Measurements from ENCODE around the genes C10orf143 and PPP2R2D.

- PRO-cap: bidirectional peak, plus-strand start at chr10:127999556, minus-strand start at chr10:127999503
These were observed 92.3 kb downstream of the PTPRE start for GRCh38 chr10:127999281-127999613.

DNA sequence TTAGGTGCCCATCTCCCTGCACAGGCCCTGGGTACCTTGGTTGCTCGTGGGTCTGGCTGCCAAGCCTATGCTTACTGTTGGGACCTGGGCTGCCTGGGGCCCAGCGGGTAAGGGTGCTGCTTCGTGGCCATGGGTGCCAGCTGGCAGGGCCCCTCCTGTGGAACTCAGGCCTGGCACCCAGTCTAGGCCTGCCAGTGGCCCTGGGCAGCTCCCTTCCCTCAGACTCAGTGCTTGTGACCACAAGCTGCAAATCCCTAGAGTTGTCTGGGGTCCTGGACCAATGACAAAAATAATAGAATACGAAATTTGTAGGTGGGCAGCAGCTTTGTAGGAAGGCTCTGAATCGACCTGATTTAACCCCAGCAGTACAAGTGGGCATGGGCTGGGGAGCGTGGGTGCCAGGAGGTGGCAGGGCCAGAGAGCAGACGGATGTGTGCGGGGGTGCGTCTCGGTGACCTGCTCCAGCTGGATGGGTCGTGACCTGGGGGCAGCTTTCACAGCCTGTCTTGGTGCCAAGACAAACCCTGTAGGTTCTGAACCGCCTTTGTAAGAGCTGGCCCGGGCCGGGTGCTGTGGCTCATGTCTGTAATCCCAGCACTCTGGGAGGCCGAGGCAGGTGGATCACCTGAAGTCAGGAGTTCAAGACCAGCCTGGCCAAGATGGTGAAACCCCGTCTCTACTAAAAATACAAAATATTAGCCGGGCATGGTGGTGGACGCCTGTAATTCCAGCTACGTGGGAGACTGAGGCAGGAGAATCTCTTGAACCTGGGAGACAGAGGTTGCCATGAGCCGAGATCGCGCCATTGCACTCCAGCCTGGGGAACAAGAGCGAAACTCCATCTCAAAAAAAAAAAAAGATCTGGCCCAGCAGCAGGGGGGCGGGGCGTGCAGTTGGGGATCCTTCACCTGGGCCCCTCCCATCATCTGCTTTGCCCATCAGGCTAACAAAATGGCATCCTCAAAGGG lies 69.6 kb downstream of the MKI67 start:
- PRO-cap: no peak

GRCh38 chr10:128076519-128077175 lies 49.6 kb downstream of the MKI67 start:
- PRO-cap: no peak

- PRO-cap: no peak
These were observed 17.2 kb downstream of the MKI67 start for GRCh38 chr10:128108812-128109680.

DNA sequence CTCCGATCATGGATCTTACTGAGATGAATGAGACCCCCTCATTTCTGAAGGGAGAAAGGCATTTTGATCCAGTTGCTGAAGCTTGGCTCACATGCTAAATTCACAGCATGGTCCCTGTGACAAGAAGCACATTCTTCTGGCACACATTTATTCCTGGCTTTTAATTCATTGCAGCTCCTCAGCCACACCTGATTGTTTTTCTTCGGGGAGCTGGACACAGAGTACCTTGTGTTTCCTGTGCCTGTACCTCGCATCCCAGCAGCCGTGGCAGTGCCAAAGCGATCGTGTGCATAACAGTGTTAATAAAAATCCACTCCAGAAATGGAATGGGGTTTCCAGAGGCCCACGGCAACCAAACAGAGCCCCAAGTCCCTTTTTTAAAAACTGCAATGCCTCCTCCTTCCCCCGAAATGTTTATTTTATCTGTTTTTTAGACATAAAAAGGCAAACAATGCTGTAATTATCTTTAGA lies 615.3 kb upstream of the MGMT start:
- PRO-cap: no peak

- PRO-cap: no peak
These were observed 445.5 kb upstream of the MGMT start for GRCh38 chr10:129021280-129022177.

- PRO-cap: unidirectional peak, minus-strand start at chr10:129036738
These were observed 430.5 kb upstream of the MGMT start for GRCh38 chr10:129036406-129036991.

DNA sequence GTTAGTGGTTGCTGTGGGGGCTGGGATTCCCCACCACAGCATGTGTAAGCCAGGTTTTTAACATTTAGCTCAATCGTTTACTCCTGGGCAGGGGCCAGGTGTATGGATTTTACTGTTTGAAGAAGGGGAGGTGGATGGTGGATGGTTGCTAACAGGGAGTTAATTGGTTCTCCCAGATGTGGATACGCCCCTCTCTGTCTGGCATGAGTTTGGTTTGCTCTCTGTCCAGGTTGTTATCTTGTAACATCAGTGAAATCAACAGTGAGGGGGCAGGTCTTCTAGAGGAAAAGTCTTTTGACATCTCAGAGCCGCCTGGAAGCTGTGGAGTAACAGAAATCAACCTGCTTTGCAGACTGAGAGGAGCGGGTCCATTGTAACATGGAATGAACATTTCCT lies 243.4 kb downstream of the MGMT start:
- PRO-cap: no peak

GRCh38 chr10:129944925-129945522 lies 19.1 kb downstream of the EBF3 start:
- PRO-cap: no peak

DNA sequence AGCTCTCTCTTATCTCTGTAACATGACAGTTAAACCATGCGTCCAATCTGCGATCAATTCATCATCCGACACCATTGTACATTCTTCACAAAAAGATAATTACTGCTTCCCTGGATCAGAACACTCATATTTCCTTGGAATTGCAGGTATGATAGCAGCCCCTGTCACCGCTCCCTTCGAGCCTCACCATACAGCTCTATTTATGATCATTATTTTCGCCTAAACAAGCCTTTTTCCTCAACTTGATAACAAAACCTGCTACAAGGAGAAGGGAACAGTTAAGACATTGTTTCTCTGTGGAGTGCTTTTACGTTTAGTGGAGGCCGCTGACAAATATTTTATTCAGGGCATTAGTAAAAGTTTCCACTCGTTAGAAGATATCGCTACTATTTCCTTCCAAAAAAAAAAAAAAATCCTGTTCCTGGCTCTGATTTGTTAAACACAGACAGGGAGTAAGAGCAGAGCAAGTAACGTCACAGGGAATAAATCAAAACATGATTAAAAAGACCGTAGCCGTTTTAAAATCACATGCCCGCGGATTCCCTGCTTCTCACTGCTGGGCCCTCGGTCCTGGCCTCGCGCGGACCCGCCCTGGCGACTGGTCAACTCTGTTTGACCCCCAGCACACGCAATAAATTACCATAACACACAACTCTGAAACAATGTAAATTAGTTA lies 18.3 kb downstream of the EBF3 start:
- PRO-cap: no peak

DNA sequence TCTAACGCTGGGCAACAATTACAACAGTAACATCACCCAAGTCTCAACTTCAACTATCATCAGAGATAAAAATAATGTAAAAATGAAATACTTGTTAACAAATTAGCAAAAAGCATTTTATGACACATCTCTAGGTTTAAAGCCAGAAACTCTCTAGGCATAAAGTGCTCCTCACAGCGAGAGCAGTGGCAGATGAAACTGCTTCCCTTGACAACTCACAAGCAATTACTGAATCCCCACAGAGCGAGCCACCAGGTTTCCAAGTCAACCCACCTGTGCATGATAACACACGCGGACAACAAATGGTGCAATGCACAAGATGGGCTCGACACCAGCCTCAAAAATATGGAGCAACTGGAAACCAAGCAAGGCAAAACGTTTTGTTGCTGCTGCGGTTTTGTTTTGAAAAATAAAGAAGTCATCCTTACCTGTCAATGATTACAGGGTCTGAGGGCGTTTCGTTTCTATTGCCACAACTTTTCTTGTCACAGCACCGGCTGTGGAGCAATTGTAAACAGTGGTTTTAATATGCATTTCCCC lies 7.2 kb downstream of the EBF3 start:
- PRO-cap: no peak

- PRO-cap: bidirectional peak, plus-strand start at chr10:130110942, minus-strand start at chr10:130110802
These were observed at the start of gene C10orf143 for GRCh38 chr10:130110714-130111033. C10orf143 (minus strand) TSS chr10:130110830.

GRCh38 chr10:131260219-131260525 lies 51.3 kb downstream of the TCERG1L start:
- PRO-cap: no peak

DNA sequence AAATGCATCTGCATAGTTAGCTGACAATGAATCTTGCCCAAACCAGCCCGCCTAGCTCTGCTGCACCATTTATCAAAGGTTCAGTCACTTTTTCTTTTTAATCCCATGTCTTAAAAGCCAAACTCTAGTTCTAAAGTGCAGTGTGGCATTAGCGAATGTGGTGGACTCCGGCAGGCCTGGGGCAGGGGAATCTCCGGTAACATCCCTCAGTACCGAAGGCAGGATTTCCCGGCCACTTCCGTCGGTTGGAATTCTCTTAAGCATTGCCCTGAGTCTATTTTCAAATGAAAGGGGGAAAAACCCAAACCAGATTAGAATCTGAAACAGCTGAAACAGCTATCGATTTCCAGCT lies 1.0 kb downstream of the TCERG1L start:
- PRO-cap: no peak

GRCh38 chr10:131453048-131454256 lies 141.9 kb upstream of the TCERG1L start:
- PRO-cap: no peak

DNA sequence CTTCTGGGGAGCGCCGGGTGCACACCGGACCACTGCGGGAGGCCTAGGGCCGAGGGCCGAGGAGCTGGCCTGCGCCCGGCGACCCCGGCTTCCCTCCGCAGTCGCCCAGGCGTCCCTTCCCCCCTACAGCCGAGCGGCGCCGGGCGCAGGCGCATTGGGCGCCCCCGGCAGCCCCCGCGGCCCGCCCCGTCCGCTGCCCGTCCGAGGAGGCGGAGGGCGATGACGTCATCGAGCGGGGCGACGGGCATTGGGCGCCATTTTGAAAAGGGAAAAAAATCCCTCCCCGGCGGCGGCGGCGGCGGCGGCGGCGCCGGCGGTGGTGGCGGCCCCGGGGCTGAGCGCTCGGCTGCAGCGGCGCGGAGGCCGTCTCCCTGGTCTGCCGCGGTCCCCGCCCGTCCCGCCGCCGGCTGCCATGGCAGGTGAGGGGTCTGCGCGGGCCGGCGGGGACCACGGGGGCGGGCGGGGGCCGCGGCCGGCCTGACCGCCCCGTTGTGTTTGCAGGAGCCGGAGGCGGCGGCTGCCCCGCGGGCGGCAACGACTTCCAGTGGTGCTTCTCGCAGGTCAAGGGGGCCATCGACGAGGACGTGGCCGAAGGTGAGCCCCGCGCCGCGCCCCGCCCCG lies at the start of gene PPP2R2D:
PPP2R2D (plus strand) TSS at position 272 of the 621 bp plus-strand sequence.
- PRO-cap: bidirectional peak, plus-strand start at position 295 of the sequence, minus-strand start at position 141 of the sequence

DNA sequence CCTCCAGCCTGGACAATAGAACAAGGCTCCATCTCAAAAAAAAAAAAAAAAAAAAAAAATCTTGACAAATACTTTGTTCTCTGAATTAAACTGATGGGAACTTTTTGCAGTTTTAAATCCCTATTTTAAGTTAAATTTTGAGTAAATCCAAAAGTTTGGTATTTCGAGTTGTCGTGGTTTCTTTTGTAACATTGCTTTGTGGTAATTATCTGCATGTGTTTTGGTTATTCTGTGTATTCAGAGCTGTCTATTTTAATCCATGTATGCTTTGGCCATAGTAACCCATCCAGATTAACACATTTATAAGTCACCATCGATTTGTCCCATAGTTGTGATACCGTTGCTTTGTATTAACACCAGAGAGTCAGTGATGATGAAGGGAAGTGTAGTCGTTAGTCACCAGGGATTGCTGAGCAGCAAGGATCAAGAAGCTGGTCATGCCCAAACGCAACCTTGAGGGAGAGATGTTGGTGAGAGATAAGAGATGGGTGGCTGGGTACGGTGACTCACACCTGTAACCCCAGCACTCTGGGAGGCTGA lies 2.7 kb downstream of the PPP2R2D start:
- PRO-cap: no peak

DNA sequence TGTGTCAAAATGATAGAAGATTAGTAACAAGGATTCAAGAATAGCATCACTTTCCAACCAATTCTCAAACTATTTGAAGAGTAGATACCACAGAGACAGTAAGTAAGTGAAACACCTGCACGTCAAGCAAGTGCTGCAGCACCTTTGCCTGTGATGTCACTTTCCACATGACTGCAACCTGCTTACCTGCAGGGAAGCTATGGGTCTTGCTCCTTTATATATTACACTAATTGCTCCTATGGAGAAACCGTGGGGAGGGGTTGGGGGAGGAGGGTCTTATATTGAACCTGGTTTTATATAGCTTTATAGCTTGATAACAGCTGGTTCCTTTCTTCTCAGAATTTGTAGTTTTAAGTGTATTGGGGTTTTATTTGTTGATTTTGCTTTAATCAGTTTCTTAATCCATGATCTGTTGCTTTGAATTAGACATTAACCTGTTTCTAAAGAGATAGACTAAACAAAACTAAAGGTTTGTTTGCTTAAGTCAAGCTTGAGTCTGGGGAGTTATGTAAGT lies 5.2 kb downstream of the PPP2R2D start:
- PRO-cap: no peak

DNA sequence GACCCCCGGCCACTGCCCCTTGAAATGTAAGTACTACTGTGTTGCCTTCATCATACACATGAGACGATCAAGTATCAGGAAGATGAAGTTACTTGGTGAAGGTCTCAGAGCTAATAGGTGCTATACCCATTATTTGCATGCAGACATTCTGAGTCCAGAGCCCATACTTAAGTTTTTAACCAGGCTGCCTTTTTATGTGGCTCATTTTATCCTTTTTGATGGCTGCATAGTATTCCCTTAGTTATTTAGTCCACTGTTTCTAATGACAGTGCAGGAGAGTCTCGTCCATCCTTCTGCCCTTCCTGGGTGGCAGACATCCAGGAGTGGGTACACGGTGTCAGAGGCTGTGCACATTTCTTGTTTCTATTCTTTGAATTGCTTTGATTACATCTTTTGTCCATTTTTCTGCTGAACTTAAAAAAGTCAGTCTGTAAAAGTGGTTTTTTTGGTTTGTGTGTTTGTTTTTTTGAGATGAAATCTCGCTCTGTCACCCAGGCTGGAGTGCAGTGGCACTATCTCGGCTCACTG lies 11.8 kb downstream of the PPP2R2D start:
- PRO-cap: no peak

DNA sequence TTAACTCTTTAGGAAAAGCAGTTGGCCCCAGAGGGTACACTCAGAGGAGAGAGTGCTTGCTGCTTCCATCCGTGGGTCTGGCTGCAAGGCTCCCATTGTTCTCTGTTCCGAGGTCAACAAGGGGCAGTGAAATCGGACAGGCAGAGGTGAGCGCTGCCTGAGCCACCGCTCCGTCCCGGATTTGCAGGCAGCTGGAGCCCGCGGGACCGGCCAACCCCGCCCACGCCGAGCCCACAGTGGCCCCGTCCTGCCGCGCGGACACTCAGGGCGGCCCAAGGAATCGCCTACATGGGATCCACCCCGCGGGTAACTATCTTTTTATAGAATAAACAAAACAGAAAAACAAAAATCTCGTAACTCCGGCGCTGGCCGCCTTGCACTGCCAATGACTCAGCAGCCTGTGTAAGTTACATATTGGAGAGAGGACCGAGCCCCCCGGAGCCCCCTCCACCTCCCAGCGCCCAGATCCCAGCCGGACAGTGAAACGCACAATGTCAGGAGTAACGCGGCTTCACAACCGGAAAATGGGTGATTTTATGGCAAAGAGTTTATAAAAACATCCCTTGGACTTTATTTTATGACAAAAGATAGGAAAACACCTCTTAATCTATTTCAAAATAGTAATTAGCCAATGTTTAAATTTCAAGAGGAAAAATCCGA lies 1.8 kb downstream of the BNIP3 start:
- PRO-cap: unidirectional peak, plus-strand start at position 126 of the sequence